Subcutaneous preadipocyte (primary cell): ENCODE measurements around the genes TYMS and SMCHD1.

GRCh38 chr18:204130-204741, 45.9 kb downstream of the USP14 start:
- CAGE, long polyA plus RNA, result no peak

GRCh38 chr18:456112-457106, 44.1 kb downstream of the COLEC12 start:
- CAGE, long polyA plus RNA, result no peak

DNA sequence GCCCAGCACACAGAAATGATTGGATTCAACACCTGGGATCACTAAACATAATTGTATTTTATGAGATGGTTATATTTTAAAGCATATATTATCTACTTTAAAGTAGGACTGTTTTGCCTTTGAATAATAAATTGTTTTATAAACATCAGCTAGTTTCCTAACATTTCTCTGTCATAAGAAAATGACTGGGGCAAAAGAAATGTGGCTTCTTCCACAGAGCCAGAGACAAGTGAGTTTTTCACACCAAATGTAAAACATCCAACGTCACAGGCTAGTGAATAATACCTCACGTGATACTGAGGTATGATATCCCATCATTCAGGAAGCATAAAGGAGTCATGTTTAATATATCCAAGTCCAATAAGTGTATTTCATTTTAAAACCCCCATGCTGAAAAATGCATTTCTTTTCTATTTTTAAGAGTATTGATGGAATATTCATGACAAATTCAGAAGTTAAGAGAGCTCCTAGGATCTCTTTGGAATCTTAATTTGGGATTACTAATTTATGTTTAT, 5.9 kb downstream of the COLEC12 start:
- CAGE, long polyA plus RNA, result no peak

DNA sequence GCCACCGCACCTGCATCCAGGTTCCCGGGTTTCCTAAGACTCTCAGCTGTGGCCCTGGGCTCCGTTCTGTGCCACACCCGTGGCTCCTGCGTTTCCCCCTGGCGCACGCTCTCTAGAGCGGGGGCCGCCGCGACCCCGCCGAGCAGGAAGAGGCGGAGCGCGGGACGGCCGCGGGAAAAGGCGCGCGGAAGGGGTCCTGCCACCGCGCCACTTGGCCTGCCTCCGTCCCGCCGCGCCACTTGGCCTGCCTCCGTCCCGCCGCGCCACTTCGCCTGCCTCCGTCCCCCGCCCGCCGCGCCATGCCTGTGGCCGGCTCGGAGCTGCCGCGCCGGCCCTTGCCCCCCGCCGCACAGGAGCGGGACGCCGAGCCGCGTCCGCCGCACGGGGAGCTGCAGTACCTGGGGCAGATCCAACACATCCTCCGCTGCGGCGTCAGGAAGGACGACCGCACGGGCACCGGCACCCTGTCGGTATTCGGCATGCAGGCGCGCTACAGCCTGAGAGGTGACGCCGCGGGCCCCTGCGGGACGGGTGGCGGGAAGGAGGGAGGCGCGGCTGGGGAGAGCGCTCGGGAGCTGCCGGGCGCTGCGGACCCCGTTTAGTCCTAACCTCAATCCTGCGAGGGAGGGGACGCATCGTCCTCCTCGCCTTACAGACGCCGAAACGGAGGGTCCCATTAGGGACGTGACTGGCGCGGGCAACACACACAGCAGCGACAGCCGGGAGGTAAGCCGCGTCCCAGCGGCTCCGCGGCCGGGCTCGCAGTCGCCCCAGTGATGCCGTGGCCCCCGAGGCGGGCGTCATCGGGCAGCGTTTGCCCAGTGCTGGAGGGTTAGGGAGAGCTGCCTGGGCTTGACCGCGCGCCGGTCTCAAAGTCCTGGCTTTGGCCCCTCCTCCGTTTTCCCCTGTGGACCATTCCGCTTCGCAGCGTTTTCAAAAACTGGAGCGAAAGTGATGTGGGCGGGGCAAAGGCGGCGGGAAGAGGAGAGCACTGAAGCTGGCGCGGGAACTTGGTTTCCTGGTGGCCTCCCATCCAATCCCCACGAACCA, at the start of gene TYMS:
TYMS (plus strand) TSS at position 210 of the 1,050 bp plus-strand sequence.
- CAGE, long polyA plus RNA, result no peak

DNA sequence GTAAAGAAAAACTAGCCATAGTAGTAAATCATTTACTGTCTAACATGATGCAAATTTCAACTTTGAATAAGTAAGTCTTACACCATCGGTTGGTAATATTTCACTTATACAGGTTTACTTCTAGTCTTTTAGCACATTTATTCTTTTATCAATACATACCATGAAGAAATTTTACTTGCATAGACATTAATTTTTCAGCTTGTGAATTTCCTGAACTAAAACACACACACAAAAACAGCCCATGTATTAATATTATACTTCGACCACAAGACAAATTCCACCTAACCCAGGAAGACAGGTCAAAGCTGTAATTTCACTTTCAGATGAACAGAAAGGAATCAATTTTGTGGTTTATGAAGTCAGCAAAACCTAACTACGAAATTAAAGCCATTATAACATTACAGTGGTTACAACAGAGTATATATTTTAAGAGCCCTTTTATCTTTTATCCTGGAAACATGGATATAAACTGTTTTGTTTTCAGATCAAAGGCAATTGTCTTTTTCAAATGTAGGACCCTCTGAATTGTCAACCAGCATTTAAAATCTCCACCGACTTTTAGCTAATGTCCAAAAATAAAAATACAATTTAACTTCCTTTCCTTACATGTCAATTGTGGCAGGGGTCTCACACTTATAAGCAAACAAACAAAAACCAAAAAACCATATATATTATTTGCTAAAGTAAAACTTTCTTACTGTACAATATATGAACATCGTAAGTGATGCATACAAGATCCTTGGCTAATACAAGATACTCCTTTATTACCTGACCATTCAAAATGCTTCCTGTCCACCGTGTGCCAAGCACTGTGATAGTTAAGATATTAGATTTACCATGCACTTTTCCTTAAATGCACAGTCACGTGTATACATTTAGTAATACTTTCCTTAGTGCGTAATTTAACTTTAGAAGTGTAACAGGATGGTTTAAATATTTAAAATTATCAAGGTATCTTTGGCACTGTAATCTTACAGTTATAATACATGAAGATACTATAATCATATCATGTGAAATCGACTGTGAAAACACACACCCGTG, 1.6 kb downstream of the YES1 start:
- CAGE, long polyA plus RNA, result no peak

DNA sequence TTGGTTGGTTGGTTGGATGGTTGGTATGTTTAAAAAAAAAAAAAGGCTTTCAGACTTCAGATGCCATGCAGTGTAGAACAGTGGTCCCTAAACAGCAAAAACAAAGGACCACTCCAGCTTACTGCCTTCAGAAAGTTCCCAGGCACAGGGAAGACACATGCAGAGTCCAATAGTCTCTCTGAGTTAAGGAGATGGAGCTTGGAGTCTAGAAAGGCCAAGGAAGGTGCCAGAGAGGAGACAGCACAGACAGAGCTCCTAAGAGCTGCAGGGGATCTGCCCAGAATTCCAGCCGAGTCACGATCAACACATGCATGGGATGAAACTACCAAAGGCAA, 15.5 kb downstream of the METTL4 start:
- CAGE, long polyA plus RNA, result no peak

DNA sequence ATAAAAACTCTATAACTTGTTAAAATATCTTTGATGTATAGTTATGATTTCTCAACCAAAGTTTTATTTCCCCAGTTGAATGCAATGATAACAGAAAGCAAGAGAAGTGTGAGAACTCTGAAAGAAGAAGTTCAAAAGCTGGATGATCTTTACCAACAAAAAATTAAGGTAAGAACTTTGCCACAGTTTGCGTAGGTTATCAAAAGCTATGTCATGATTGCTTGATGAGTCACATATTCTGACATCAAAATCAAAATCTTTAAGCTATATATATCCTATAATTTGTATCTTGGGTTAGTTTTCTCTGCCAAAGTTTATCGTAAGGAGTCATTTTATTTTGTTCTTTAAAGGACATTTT, 35.0 kb downstream of the NDC80 start:
- CAGE, long polyA plus RNA, result no peak

DNA sequence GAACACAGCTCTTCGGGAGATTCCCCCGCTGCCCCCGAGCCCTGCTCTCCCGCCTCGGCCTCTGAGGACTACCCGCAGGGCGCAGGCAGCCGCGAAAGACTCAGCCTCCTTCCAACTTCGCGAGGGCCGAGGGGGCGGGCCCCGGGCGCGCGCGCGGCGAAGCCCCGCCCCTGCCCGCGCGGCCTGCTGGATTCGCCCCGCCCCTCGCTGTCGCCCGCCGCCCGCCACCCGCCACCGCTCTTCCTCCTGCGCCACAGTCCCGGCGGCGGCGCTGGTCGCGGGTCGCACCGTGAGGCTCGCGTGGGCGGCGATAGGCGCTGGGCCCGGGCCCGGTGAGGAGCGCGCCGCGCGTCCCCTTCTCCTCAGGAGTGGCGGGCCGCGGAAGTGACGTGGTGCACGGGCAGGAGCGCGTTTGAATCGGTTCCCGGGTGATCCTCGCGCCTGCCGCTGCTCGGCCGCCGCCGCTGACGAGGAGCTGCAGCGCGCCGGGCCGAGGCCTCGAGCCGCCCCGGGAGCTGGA, at the start of gene SMCHD1:
SMCHD1 (plus strand) TSS at position 254 of the 520 bp plus-strand sequence.
- CAGE, long polyA plus RNA, result no peak

DNA sequence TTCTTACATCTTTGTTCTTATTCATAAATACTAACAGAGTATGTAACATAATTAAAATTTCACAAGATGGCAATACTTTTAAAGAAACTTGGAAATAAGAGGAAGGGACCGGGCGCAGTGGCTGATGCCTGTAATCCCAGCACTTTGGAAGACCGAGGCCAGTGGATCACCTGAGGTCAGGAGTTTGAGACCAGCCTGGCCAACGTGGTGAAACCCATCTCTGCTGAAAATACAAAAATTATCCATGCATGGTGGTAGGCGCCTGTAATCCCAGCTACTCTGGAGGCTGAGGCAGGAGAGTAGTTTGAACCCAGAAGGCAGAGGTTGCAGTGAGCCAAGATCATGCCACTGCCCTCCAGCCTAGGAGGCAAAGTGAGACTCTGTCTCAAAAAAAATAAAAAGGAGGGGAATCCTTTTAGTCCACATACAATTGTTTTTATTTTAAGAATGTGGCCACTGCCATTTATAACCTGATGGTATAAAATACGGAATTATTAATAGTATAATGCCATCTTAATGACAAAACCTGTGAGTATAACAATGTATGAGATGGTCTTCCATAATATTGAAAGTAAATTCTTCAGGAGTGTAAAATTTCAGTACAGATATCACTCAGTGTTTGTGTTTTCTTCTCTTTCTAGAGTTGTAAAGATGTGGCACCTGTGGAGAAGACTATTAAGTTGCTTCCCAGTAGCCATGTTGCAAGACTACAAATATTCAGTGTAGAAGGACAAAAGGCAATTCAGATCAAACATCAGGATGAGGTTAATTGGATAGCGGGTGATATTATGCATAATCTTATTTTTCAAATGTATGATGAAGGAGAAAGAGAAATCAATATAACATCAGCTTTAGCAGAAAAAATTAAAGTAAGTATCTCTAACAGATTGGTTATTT, 76.3 kb downstream of the SMCHD1 start:
- CAGE, long polyA plus RNA, result no peak

- CAGE, long polyA plus RNA, result no peak
These were observed 80.2 kb downstream of the SMCHD1 start for GRCh38 chr18:2735403-2736381.

DNA sequence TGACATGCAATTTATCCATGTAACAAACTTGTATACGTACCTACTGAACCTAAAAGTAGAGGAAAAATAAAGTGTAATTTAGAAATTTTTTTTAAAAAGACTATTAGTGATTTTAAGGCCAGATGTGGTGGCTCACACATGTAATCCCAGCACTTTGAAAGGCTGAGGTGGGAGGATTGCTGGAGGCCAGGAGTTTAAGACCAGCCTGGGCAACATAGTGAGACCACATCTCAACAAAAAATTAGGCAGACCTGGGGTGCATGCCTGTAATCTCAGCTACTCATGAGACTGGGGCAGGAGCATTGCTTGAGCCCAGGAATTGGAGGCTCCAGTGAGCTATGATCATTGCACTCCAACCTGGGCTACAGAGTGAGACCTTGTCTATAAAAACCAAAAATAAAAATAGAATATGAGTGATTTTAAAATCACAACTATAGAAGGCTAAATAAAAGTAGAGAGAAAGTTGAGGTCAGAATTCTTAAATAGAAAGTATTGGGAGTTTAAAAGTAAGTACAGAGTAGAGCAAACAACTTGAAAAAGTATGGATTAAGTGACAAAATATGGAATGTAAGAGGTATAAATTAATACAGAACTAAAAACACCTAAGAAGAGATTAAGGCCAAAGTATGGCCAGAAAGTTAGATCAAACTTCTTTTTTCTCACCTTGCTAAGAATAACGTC, 81.9 kb downstream of the SMCHD1 start:
- CAGE, long polyA plus RNA, result no peak

DNA sequence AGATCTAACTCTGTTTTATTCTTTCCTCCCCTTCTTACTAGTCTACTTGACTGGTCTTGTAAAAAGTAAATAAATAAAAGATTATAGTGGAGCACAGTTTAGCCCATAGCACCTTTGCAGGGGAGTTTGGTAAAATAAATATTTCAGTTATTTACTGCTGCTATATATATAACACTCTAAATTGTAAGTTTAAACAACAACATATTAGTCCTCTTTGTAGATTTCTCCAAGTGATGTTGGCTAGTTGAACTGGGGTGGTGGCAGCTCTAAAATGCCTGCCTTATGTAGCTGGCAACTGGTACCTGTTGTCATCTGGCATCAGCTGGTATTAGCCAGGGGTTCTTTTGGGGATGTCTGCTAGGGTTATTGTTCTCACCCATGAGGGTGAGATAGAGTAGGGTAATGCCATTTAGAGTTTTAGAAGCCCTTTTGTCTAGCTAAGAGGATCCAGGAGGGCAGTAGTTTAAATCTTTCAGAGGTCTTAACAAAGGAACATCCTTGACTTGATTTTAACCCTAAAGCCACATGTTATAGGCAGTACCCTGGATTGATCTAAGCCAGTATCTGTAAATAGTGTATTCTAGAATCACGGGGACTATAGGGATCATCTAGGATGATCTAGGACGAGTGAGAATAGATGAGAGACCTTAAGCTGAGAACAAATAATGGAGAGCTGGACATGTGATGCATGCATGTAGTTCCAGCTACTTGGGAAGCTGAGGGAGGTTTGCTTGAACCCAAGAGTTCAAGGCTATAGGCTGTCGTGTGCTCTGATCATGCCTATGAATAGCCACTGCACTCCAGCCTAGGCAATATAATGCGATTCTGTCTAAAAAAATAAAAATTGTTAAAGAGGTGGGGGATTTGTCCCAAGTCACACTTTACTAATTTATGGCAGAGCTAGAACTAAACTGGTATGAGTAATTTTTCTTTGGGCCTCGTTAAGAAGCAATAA, 67.5 kb upstream of the EMILIN2 start:
- CAGE, long polyA plus RNA, result no peak

GRCh38 chr18:2795810-2796234, 51.0 kb upstream of the EMILIN2 start:
- CAGE, long polyA plus RNA, result no peak

DNA sequence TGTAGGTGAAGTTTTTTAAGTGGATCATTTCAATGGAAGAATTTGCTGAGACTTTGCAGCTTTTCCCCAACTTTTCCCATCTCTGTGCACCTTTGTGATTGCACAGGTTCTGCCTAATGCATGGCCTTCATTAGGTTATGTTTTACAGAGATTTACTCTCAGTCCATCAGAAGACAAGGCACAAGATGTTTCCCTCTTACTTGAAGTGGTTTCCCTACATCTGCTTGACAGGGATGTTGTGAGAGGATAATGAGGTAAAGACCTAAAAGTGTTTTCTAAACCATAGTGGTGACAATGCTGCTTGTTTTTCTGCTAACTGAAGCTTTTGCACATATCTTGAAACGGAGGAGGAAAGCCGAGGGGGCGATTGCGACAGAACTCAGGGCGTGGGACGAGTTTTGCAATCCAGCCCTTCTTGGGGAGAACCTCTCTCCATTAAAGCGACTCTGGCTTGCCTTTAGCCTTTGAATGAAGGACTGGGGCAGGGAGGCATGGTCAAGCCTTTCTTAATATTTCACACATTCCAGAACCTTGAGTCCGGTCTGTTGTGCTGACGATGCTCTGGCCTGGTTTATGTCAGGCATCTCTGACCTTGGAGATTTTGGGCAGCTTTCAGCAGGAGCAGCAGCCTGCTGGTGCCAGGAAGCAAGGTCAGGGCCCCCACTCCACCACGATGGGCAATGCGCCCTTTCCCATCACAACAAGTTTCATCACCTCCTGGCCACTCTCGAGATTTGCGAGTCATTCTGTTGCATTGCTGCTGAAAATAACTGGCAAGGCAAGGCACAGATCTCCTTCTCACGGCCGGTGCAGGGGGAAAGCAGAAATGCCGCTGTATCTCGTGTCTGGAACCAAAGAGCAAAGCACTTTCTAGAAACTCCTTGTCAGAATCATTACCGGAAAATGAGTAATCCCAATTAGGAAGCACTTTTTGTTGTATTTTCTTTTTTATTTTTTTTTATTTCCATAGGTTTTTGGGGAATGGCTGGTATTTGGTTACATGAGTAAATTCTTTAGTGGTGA, 10.7 kb downstream of the EMILIN2 start:
- CAGE, long polyA plus RNA, result no peak

GRCh38 chr18:2894131-2894706, 47.4 kb downstream of the EMILIN2 start:
- CAGE, long polyA plus RNA, result no peak

- CAGE, long polyA plus RNA, result no peak
These were observed 32.6 kb upstream of the LPIN2 start for GRCh38 chr18:3045498-3045930.

- CAGE, long polyA plus RNA, result no peak
These were observed 5.6 kb downstream of the MYL12A start for GRCh38 chr18:3253177-3253581.

DNA sequence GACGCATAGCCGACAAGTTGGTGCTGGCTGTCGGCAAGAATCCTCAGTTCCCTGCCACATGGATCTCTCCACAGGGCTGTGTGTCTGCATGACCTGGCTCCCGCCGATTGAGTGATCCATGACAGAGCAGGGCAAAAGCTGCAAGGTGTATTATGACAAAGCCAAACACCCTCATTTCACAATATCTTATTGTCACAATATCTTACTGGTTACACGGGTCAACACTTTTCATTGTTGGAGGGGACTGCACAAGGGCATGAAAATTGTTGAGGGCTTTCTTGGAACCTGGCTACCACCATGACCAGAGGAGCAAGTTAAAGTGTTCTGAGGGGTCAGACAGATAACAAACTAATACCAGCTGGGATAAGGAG, 4.3 kb downstream of the MYL12B start:
- CAGE, long polyA plus RNA, result no peak

DNA sequence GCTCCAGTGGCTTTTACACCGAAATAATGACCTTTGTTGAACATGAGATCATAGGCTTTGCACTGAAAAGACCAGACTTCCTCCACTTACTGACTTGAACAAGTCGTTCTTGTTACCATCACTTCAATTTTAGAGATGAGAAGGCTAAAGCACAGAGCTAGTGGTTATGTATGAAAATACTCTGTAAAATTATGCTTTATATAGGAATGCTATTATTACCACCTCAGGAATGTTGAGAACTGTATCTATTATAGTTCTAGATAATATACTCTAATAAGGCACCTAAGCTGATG, 20.0 kb downstream of the MYL12B start:
- CAGE, long polyA plus RNA, result no peak

GRCh38 chr18:3457255-3458254, 7.6 kb downstream of the TGIF1 start:
- CAGE, long polyA plus RNA, result no peak